Right cardiac atrium (tissue), 1 donor: ENCODE measurements around a stretch of chr7.

DNA sequence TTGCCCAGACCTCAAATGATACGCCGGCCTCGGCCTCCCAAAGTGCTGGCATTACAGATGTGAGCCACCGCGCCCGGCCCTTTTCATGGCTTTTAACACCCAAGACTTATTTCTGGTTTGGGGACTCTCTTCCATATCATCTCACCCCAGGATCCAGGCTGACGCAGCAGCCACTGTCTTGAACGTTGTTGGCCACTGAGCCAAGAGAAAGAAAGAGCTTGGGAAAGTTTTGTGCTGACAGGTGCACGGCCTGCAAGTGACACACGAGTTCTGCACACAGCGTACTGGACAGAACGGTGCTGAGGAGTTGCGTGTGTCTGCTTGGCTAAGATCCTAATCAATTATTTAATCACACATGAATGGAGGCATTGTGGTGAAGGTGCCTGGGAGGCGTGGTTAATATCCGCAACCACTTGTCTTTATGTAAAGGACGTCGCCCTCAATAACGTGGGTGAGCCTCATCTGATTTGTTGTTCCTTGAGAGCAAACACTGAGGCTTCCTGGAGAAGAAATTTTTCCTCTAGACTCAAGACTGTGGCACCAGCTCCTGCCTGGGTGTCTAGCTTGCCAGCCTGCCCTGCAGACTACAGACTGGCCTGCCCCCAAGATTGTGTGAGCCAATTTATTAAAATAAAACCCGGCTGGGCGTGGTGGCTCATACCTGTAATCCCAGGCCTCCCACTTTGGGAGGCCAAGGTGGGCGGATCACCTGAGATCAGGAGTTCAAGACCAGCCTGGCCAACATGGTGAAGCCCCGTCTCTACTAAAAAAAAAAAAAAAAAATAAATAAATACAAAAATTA lies 16.6 kb upstream of the GNA12 start:
- PRO-cap: no peak

DNA sequence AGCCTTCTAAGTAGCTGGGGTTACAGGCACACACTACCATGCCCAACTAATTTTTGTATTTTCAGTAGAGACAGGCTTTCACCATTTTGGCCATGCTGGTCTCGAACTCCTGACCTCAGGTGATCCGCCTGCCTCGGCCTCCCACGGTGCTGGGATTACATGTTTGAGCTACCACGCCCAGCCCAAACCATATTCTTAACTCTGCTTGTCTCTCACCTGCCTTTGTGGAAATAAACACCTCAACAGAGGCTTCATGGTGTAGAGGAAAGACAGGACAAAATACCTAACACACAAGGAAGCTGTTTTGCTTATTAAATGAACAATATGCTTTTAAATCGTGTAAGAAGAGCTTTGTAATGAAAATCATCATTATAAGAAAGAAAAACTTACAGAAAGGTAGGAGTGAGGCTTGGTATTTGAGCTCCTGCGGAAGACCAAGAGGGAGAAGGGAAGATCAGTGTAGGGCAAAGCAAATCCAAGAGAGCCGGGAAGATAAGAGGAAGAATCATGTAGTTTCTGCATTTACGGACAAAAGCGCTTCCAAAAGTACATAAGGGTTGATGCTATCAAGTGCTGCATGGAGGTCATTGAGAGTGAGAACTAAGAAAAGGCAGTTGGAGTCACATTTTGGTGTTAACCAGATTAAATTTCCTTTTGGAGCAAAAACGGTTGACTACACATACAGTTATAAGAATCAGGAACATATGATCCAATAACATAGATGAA lies 109.8 kb downstream of the SDK1 start:
- PRO-cap: no peak

GRCh38 chr7:3700789-3701269 lies 399.8 kb downstream of the SDK1 start:
- PRO-cap: no peak

- PRO-cap: no peak
Measured at GRCh38 chr7:4189774-4190345, 492.2 kb upstream of the FOXK1 start.

- PRO-cap: no peak
Measured at GRCh38 chr7:4631623-4632271, 50.3 kb upstream of the FOXK1 start.

- PRO-cap: no peak
Measured at GRCh38 chr7:4641083-4641545, 41.0 kb upstream of the FOXK1 start.

DNA sequence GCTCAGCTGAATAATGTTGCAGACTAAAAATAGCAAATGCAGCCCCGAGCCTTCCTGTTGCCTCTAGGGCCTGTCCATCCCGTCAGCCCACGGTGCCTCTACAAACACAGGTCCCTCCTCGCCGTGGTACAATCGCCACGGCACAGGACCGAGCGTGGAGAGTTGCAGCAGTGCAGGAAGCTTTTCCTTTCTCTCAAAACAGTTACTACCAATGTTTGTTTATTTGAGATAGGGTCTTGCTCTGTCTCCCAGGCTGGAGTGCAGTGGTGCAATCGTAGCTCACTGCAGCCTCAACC lies 41.3 kb downstream of the FOXK1 start:
- PRO-cap: no peak

DNA sequence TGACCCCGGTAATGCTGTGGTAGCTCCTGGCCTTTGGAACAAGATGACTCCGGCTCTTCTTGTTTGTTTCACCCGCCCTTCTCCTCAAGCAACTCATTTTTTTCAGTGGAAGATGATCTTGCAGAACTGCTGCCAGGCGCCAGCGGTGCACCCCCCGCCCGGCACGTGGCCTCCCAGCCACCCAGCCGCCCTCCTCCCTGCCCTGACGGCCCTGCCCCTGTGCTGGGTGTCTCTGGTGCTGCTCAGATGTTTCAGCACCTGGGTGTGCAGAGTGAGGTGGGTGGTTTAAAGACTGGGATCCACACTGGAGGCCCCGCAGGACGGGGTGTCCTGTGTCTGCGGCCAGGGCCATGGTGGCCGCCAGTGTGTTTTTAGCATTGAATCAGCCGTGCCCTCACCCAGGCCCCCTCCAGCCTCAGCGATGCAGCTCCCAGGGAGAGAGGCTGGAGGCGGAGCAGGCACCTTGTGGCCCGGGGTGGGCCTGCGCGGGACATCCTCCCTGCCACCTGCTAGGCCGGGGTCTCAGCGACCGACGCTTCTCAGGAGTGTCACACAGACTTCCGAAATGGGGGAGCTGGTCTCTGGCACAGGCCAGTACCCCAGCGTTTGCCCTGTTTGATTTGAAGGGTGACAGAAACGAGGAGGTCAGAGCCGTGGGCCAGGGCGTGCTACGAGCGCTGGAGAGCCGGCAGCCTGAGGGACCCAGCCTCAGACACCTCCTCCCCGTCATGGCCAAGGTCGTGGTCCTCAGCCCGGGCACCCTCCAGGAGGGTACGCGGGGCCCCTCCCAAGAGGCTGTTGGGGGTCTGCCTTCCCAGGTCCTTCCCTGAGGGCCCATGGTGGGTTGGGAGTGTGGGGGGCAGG lies 7.5 kb downstream of the AP5Z1 start:
- PRO-cap: no peak

DNA sequence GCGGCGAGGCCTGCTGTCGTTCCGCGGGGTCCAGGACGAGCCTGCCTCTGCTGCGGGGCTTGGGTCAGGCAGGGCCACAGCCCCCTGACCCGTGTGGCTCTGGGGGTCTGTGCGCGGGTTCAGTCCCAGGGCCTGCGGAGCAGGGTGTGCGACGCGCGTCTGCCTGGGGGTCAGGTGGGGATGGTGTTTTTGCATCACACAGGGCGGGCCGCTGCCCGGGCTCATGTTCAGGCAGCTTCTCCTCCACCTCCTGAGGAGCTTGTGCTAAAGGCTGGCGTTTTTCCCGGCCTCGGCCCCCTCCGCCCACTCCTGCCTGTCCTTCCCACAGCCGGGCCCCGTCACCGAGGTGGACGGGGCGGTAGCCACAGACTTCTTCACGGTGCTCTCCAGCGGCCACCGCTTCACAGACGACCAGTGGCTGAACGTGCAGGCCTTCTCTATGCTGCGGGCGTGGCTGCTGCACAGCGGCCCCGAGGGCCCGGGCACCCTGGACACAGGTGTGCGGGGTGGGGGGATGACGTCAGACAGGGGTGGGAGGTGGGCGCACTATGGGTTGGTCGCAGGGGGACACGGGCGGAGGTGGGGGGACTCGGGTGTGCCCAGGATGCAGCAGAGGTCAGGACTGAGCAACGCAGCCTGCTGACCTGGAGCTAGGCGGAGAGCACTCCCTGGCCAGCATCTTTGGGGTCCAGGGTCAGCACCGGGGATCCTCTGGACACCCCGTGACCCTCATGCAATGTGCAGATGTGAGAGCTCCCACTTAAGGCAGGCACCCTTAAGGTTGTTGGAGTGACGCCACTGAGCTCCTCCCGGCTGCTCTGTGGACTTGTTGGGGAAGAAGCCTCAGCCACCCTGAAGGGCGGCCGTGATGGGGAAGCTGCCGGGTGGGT lies 8.7 kb downstream of the AP5Z1 start:
- PRO-cap: no peak

- PRO-cap: no peak
Measured at GRCh38 chr7:5065652-5066563, 20.2 kb downstream of the RBAK start.

- PRO-cap: no peak
Measured at GRCh38 chr7:5212973-5213273, 22.9 kb downstream of the WIPI2 start.

- PRO-cap: no peak
Measured at GRCh38 chr7:5217731-5218532, 27.9 kb downstream of the WIPI2 start.

DNA sequence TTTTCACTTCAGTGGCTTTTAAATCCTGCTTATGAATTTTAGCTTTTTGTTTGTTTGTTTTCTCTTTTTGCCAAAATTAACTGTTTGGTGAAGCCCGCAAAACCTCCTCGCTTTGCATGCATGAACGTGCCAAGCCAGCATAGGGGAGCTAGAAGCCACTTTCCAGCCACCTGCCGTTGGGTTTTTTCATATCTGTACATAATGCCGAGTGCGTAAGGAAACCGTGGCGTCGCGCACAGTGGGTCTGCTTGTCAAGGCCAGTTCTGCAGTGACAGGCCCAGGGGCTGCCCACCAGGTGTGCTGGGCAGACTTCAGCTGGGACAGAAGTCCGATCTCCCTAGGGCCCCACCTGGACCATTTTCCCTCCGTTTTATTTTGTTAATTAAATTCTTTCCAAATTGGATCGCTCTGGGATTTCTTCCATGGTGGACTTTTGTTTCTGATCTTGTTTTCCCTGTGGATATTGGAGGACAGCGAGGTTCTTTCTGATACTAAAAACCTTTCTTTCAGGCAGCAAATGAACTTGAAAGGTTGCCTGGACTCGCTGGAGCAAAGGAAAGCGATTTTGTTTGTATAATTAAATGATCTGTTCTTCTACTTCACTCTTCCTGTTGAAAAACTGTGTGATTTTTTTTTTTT lies 41.2 kb downstream of the WIPI2 start:
- PRO-cap: no peak

DNA sequence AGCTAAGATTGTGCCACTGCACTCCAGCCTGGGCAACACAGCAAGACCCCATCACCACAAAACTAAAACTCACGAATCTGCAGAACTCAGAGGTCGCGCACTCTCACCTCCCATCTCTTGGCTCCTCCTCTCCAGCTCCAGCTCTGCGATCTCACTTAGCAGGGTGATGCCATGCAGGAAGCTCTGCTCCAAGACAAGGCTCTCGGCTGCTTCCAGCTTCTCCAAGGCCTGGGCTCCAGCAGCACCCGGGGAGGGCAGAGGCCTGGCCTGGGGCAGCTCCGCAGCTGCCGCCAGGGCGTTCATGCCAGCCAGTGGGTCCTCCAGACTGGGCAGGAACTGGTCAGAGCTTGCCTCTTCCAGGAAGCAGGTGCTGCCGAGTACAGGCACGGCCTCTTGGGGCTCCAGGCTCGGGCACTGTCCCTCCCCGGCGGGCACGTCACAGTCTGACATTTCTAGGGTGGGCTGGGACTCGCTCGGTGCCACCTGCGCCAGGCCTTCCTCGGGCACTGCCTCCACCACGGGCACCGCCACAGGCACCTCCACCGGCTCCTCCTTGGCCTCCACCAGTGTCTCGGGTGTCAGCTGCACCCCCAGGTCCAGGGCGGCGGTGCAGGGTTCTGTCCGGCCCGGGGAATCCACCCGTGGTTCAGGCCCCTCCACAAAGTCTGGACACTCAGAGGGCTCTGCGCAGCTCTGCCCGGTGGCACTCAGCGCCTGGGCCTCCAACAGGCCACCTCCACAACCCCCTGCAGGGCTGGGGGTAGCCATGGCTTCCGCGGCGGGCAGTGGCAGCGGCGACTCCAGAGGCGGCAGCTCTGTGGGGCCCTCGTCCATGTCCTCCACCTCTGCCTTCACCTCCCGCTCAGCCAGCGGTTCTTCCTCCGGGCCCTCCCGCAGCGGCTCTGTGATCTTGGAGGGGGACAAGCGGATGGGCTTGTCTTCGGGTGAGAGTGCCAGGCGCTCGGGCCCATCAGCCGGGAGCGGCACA lies 53.1 kb downstream of the TNRC18 start:
- PRO-cap: no peak

DNA sequence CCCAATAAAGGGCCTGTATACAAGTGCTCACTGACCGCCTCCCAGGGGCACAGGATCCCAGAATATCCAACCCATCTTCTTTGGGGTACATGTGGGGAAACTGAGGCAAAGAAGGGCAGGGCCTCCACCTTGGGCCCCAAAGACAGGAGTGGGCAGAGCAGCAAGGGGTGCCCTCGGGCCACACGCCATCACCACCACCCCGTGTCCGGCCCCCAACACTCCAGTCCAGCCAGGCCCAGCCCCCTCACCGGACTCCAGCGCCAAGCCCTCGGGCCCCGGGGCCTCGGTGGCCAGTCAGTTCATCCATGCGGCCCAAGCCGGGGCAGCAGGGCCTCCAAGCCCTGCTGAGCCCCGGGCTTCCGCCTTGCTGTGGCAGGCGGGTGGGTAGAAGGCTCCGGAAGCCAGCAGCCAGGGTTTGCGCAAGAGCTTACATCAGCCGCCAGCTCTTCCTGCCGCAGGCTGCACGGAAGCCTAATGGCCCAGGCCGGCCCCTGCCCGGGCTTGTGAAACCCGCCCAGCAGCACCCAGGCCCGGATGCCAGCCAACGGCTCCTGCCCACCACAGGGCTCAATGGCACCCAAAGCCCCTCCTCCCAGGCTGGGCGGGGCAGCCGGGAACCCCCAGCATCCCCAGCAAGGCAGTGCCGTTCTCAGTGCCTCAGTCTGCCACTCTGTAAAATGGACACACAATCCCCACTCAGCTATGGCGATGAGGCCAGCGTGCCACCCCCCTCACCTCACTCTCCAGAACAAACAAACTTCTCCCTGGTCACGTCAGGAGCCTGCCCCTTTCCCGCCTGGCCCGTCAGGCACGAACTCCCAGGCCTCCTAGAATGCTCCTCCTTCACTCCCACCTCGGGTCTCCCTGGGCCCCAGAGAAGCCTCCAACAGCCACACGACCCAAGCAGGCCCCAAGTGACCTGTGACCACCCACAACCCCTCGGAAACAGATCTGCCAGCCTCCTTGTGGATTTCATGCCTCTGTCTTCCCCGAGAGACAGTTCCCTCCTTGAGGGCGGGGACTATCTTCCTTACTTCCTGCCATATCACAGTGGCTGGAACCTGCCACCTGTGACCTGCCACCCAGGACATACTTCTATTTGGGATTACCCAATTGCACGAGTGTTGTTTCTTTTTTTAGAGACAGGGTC lies 26.4 kb downstream of the TNRC18 start:
- PRO-cap: unidirectional peak, minus-strand start at position 371 of the sequence

DNA sequence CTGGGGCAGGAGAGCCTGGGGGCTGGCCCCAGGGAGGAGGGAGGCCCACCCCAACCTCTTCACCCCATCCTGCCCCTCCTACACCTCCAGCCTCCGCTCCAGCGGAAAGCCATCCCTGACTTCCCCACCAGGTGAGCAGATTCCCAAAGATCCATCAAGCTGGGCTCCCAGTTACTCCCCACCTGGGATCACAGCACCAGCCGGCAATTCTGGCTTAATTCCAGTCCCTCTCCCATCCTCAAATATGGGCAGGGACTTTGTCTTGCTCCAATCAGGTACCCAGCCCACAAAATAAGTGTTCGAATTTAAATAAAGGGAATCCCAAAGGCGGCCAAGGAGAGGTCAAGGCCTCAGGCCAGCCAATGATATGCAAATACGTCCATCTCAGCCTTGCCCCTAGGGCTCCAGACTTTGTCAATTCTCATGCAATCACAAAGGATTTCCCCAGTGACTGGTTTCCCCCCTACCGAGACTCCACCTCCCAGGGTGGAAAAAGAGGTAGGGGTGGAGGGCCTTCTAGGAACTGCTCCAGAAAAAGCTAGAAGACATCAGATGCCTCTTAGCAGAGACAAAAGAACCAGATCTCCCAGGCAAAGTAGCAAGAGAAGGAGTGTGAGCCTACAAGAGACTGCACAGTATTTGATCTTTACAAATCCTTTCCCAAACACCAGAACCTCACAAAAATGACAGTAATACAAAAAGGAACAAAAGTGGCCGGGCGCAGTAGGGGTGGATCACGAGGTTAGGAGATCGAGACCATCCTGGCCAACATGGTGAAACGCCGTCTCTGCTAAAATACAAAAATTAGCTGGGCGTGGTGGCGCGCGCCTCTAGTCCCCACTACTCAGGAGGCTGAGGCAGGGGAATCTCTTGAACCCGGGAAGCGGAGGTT lies 16.0 kb downstream of the TNRC18 start:
- PRO-cap: no peak

DNA sequence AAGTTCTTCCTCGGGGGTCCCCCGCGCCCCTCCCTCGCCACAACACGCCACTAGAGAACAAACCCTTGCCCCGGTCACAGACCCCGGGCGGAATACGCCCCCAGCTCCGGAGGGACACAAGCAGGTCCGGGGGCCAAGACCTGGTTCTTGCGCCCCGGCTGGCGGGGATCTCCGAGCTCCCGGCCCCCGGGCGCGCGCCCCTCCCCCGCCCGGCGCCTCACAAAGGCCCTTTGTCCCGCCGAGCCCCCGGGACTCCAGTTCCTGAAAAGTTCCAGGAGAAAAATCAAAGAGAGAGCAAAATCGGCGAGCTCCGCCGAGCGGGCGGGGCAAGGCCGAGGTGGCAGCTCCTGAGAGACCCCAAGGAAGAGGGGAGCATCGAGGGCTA lies 4.1 kb downstream of the TNRC18 start:
- PRO-cap: bidirectional peak, plus-strand start at position 306 of the sequence, minus-strand start at position 173 of the sequence

DNA sequence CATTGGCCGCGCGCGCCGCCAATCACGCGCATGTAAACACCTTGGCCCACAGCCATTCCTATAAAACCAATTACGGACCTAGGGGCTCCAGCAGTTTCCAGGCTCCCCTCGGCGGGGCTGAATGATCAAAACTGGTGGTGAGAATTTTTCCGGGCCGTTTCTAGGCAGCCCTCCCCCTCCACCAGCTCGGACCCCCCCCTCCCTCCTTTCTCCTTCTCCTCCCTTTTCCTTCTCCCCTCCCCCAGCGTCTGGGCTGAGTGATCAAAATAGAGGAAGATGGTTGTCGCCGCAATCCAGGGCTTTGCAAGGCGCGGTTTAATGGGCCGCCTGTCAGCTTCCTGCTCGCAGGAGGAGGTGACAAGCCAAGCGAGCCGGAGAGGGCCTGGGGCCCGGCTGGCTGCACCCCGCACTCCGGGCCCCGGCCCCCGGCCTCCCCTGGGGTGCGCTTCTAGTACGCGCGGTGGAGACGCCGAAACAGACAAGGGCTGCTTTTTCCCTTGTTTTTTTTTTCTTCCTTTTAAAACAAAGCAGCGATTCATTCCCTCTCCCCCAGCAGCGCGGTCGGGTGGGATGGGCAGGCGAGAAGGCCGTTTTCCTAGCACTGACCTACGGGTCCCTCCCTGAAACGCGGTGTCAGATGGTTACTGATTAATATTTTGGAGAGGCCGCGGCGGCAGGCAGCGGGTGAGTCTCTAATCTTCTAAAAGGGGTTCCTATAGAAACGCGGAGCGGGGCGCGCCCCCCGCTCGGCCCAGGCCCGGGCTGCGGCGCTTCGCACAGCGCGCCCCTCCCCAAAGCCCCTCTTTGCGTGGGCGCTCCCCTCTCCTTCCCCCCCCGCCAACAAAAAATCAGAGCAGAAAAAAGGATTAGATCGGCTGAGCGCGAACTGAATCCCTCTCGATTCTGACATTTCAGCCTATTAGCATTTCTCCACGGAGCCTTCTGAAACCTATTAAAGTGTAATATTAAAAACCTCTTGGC lies 625 bp upstream of the TNRC18 start:
- PRO-cap: bidirectional peak, plus-strand start at position 90 of the sequence, minus-strand start outside the sequence; unidirectional peak, plus-strand start at position 365 of the sequence

- PRO-cap: no peak
Measured at GRCh38 chr7:5439363-5439944, 15.8 kb upstream of the TNRC18 start.

- PRO-cap: bidirectional peak, plus-strand start at chr7:5495856, minus-strand start at chr7:5495750
Measured at GRCh38 chr7:5495642-5496307, 17.8 kb downstream of the FBXL18 start.